Astrocyte (in vitro differentiated cells and primary cell): ENCODE data around the genes C3orf62, MON1A and SEMA3F.

GRCh38 chr3:49276226-49277414 lies at the start of gene C3orf62:
Gene C3orf62, minus strand, starts transcription at chr3:49277232.
- PRO-cap = no peak
- RRBS, 2 experiments = 7% methylated on average over 6 of the region's 51 CpGs

DNA sequence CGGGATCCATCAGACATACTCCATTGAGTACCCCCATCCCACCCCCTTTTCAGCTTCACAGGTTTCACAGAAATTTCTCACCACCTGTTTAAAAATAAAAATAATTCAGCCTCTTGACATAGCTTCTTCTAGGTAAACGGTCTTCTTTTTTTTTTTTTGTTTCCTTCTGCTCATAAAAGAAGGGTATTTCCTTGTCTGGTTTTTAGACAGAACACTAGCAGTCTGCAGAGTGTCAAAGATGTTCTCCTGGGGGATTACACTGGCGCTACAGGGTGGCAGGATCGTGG lies 909 bp upstream of the C3orf62 start:
- PRO-cap = no peak
- RRBS, 2 experiments = no CpG with 5 or more reads among the region's 4 CpGs

DNA sequence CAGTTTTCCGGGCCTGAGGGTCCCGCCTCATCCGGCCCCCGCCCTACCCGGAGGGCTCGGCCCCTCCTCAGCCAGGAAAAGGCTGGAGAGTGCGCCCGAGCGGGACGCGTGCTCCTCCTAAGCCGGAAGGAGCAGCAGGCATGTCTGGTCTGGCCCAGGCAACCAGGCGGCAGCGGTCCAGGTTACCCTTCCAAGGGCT lies 131 bp upstream of the GPX1 start:
- PRO-cap = bidirectional peak, plus-strand start at position 141 of the sequence, minus-strand start outside the sequence
- RRBS, 2 experiments = 1 to 3% methylated on average over 8 of the region's 14 CpGs

DNA sequence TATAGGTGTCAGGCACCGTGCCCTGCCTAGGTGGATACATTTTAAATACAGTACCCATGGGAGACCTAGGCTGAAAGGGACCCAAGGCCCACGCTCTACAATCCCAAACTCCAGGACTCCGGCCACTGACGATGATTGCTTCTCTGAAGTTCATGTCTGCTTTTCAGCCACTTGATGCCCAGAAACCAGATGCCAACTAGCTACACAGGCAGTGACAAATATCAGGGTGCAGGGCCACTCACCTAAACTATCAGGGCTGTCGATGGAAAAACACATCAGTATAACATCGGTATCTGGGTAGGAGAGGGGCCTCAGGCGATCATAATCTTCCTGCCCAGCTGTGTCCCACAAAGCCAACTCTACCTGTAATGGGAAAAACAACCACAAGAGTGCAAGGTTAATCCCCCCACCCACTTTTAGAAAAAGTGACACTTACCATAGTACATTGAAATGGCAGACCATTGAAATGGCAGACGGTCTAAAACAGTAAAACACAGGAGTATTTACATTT lies 10.1 kb upstream of the GPX1 start:
- PRO-cap = no peak
- RRBS, 2 experiments = no CpG with 5 or more reads among the region's 8 CpGs

GRCh38 chr3:49378240-49378986 lies 20.3 kb upstream of the GPX1 start:
- PRO-cap = bidirectional peak, plus-strand start at chr3:49378430, minus-strand start at chr3:49378415
- RRBS, 2 experiments = no CpG with 5 or more reads among the region's 11 CpGs

DNA sequence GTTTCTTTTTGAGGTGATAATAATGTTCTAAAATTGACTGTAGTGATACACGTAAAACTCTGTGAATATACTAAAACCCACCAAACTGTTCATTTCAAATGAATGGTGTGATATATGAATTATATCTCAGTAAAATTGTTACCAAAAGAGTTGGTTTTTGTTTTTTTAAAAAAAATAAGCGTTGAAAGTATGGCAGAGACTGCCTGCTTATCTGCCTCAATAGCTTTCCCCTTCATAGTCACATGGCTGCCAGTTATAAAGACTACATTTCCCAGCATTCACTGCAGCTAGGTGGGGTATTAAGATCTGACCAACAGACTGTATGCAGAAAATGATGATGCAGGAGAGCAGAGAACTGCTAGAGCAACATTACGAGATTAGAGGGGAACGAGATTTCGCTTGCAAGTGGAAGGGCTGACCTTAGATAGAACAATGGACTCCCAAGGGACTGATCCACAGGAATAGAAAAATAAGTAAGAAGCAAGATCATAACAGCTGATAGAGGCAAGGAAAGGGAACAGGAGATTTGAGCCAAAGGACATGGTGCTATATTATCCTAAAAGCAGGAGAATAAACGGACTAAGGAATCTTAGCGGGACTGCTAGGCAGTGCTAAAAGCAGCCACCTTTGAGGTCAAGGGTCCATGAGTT lies 14.3 kb downstream of the RHOA start:
- PRO-cap = no peak
- RRBS, 2 experiments = no CpG with 5 or more reads among the region's 7 CpGs

DNA sequence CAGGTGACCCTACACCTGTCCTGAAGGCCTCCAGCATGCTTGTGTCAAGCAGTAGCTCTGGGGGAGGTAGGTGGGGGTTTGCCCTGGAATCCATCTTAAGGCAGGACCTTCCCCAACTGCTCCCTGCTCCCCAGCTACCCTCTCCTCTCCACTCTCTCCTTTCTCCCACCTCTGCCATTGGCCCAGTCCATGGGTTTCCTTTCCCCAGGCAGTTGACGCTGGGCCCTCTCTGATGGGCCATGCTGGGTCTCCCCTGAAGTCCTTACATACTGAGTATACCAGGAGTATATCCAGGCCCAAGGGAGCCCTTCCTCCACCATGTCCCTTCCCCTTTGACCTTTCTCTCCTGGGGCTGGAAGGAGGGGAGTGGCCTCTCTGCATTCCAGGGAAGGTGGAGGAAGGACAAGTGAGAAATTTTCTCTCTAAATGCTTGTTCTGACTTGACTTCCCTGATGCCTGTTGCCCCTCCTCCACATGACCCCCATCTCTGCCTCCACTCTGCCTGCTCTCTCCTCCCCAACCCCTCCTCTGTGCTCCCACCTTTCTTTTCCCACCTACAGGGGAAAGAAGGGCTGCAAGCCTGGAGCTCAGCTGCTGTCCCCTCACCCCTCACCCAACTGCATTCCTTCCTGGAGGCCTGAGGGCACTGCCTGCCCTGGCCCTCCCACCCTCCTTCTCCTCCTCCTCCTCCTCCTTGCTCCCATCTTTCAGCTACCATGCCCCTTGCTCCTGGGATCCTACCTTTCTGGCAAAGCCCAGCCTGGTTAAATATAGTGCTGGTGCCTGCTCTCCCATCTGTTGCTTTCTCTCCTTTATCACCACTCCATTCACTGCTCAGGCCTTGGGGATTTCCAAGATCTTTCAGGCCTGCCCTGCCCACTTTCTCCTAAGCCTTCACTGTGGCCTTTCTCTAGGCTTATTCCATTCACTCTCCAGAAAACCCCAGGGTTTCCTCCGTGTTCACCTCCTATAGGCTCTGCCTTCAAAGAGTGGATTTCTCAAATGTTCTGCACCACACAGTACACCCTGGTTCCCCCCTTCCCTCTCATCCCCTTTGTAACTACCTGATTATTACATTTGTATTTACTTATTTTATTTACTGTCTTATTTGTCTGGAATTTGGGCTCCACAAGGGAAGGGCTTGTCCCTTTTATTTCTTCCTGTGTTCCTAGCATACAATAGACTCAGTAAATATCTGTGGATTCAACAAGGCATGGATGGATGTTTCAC lies 8.5 kb upstream of the DAG1 start:
- PRO-cap = no peak
- RRBS, 2 experiments = no CpG with 5 or more reads among the region's 2 CpGs

DNA sequence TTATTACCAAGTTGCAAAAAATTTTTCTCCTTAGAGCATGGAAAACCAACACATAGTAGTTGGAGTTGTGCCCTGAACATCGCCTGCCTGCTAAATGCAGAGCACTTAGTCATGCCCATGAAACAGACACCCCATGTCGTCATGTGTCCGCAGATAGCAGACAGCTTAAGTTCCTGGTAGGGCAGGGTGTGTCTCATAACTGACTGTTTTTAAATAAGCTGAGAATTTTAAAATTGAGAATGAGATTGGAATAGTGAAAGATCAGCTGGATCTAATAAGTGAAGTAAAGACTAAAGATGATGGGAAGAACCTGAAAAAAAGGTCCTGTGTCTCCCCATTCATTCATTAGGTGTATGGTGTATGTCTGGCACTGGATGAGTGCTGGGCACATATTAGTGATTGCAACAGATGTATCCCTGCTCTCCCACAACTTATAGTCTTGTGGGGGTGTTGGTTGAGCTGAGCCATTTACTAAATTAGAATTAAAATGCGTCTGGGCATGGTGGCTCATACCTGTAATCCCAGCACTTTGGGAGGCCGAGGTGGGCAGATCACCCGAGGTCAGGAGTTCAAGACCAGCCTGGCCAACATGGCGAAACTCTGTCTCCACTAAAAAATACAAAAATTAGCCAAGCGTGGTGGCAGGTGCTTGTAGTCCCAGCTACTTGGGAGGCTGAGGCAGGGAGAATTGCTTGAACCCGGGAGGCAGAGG lies 31.1 kb downstream of the DAG1 start:
- PRO-cap = no peak
- RRBS, 2 experiments = no CpG with 5 or more reads among the region's 9 CpGs

DNA sequence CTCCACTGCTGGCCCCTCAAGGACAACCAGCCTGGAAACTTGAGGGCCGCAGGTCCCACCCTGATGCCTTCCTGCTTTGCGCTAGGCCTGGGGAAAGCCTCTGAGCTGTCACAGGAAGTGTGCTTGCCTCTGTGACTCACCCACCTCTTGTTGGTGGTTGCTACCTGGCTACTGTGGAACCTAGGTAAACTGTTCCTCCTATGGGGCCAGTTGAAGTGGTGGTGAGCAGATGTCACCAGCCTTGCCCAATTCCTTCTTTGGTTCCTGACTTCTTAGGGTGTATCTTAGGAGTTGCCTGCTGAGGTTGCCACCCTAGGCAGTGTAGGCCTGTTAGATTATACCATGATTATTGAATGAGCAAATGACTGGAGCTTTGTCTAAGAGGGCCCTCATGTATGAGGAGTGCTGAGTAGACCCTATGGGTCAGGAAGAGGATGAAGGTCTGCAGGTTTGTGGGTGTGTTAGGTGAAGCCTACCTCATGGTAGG lies 48.9 kb downstream of the BSN start:
- PRO-cap = no peak
- RRBS, 2 experiments = no CpG with 5 or more reads among the region's 2 CpGs

DNA sequence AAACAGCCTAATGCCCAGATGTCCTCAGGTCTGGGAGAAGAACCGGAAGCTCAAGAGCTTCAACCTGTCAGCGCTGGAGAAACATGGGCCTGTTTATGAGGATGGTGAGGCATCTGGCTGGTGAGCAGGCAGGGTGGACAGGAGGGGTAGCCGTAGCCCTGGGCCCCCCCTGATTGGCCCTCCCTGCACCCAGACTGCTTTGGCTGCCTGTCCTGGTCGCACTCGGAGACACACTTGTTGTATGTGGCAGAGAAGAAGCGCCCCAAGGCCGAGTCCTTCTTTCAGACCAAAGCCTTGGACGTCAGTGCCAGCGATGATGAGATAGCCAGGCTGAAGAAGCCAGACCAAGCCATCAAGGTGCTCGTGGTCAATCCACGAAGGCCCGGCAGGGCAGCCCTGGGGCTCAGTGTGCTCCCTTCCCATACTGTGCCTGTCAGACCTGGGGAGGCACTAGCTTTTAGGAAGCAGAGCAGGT lies 1.7 kb downstream of the APEH start:
- PRO-cap = no peak
- RRBS, 2 experiments = no CpG with 5 or more reads among the region's 12 CpGs

- PRO-cap = no peak
- RRBS, 2 experiments = no CpG with 5 or more reads among the region's 6 CpGs
Measured at GRCh38 chr3:49812242-49813036, 1.3 kb downstream of the UBA7 start.

DNA sequence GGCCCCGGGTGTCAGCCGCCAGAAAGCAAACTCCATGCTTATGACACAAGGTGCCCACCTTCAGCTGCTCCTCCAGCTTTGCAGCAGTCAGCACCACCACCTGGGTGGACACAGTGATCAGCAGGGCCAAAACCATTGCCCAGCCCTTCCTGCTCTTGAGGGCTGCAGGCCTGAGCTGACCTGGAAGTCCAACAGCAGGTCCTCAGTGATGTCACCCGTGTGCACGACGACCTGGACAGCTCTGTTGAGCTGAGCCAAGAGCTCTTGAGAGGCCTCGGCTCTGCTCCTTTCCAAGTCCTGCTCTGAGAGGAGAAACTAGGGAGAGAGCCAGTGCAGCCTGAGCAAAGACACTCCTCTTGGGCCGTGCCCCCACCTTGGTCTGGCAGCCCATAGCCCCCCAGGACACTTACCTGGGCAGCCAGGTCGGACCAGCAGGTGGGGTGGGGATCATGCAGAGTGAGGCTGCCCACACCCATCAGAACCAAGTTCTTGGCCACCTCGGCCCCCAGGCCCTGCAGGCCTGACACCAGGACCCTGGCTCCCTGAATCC lies 609 bp downstream of the UBA7 start:
- PRO-cap = no peak
- RRBS, 2 experiments = no CpG with 5 or more reads among the region's 9 CpGs

DNA sequence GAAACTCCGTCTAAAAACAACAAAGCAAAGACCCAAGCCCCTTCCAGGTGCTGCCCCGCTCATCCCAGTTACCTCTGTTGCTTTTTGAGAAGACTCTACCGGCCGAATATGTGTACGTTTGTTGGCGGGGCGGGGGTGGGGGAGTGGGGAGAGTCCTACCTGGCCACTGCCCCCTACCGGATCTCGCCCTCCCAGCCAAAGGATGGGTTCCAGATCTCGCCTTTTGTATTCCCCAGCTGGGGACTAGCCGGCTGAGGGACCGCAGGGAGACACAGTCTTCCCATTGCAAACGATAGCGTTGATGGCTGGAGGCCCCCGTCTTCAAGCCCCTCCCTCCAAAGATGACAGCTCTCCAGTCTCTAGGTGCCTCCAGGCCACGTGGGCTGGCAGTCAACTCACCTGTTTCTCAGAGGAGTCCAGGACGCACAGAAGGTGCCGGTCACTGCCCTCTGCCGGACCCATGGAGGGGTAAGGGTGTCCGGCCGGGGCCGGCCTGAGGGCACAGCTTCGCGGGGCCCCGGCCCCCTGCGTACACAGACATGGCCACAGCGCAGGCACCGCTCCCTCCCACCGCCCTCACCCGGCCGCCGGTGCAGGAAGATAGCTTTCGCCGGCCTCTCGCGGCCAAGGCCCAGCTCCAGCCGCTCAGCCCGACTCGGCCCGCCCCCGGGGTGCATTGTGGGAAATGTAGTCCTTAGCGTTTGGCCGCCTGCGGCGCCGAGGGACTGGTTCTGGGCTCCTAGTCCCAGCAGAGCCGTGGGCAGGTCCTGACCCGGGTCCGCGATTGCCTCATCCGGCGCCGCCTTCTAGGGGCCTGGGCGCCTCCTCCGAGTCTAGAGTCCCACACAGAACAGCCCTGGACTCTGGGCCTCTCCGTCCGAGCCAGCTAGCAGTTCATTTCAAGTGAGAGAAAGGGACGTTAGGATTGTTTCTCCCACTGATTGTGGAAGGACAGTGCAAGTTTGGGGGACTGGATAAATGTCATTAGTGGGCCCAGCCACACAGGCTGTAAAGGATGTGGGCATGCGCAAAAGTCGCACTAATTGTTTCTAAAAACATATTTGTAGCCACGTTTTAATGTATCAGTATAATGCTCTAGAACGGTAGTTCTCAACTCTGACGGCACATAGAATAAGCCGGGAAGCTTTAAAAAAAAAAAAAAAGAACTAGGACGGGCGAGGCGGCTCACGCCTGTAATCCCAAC lies at the start of gene MON1A:
MON1A (minus strand) TSS at position 602 of the 1,204 bp plus-strand sequence.
- PRO-cap = bidirectional peak, plus-strand start at position 694 of the sequence, minus-strand start at position 602 of the sequence
- RRBS, 2 experiments = 3% methylated on average over 23 to 26 of the region's 68 CpGs

DNA sequence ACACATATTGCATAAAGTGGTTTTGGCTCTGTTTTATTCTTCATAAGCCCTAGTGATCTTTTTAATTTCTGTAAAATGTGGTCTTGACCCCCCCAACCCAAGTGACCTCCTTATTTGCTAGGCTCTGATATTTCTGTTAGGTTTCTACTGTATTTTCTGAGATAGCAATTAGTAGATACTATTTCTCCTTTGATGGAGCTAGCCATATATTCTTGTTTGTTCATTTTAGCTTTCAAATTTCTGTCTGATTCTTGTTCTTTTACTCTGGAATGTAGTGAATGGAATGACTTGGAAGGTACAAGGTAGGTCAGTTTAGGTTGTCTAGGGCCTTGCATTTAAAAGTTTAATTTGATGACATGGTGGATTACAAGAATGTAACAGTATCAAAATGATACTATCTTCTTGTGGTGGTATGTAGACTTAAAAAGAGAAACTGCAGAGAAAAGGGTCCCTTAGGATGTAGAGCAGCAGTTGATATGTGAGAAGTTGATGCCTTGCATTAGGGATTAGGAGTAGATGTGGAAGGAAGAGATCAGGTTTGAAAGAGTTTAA lies 59.8 kb upstream of the RBM5 start:
- PRO-cap = no peak

DNA sequence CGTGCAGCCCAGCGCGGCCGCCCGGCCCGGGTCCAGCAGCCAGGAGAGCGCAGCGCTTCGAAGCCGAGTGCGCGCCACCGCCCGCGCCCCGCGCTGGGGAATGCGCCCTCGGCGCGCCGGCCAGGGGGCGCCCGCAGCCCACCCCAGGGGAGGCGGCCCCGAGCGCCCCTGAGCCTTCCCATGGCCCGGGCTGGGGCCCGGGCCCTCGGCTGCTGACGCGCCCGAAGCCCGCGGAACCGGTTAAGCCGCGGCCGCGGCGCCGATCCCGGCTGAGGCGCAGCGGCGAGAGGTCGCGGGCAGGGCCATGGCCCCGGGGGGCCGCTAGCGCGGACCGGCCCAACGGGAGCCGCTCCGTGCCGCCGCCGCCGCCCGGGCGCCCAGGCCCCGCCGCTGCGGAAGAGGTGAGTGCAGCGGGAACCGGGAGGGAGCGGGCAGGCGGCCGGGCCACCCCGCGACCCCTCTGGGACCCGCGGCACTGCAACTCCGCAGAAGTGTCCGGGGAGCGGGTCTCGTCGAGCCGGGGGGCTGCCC lies at the start of gene SEMA3F:
SEMA3F (plus strand) TSS at position 161 of the 531 bp plus-strand sequence.
- PRO-cap = no peak
- RRBS, 2 experiments = 2 to 3% methylated on average over 54 to 61 of the region's 80 CpGs

GRCh38 chr3:50165922-50166777 lies 11.0 kb downstream of the SEMA3F start:
- PRO-cap = no peak
- RRBS, 2 experiments = 5% methylated on average over 5 of the region's 20 CpGs

GRCh38 chr3:50226014-50226365 lies 10.0 kb upstream of the GNAI2 start:
- PRO-cap = no peak
- RRBS, 2 experiments = no CpG with 5 or more reads among the region's 15 CpGs

- PRO-cap = no peak
- RRBS, 2 experiments = no CpG with 5 or more reads among the region's 3 CpGs
Measured at GRCh38 chr3:50251888-50252276, 15.9 kb downstream of the GNAI2 start.

GRCh38 chr3:50262767-50264058 lies 5.7 kb upstream of the SEMA3B start:
- PRO-cap = no peak
- RRBS, 2 experiments = no CpG with 5 or more reads among the region's 13 CpGs

- PRO-cap = no peak
- RRBS, 2 experiments = 14 to 18% methylated on average over 57 to 58 of the region's 90 CpGs
Measured at GRCh38 chr3:50272707-50273964, 4.2 kb downstream of the SEMA3B start.